Spleen (tissue), 7 donors: ENCODE measurements around a stretch of chr3.

DNA sequence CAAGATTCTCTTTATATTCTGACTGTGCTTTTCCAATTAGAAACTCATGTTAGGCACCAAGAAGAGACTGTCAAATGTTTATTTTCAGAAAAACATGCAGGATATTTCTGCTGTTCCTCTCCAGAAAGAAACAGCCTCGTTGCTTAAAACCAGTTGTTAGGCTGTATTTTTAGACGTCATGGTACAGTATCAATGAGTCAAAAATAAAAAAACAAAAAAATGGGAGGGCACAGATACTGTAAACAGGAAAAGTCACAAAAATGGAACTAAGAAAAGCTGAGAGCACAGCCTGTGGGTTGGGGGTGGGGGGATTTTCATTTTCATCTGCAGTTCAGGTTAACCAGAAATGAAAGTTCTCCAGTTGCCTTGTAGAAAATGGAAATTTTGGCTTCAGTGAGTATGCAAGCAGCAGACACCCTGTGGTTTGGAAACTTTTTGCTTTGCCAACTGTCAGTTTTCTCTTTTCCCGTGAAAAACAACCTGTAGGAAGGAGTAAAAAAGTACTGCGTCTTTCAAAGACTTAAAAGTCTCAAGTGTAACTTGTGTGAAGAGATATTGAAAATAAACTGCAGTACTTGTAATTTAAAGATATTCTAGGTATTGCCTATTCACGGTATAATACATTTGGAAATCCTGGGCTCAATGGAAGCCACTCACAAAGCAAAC, 59.0 kb downstream of the FRMD4B start:
- PRO-cap, 4 experiments: peak in 2 of 4 experiments; most common plus-strand start position 371 of the sequence (in 1); most common minus-strand start position 120 of the sequence (in 2)
- RAMPAGE, long total RNA, 4 experiments: no peak in any of the 4 experiments

- PRO-cap, 4 experiments: no peak in any of the 4 experiments
- RAMPAGE, long total RNA, 4 experiments: no peak in any of the 4 experiments
Measured at GRCh38 chr3:69936442-69936954, 197.2 kb downstream of the MITF start.

DNA sequence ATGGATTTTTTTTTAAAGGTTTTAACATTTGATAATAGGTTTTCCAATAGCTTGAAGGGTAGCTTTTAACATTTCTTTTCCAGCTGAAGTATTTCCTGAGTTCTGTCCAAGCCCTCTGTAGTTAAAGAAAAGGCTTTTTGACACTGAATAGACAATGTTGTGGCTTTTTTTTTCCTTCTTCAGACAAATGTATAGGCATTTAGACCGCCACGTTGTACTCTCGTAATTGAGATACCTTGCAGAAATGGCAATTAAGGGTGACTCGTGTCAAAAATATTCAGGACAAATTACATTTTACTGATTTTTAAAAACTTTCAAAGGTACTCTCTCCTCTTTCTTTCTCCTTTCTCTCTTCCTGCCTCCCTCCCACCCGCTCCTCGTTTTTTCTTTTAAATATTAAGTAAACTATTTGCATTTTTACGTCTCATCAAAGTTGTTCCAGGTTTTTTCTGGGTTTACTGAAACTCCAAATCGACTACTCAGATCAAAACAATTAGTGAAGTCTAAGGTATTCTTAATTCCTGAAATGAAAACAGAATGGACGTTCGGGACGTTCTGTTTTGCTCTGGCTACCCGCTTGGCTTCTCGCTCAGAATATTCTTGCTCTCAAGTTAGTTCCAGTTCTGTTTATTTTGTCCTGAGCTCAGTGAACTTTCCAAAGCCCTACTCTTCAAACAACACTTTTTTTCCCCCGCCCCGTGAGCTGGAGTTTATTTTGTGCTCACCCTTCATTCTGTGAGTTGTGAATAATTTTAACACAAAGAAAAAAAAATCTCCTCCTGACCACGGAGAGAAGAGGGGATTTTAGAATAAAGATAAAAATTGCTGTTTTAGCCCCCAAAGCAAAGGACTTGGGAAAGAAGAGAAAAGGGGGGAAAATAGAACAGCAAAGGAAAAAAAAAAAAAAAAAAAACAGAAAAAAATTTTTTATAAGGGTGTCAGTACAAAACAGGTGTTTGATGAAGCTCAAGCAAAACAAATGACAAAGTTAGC, 240.4 kb downstream of the MDFIC2 start:
- PRO-cap, 4 experiments: no peak in any of the 4 experiments
- RAMPAGE, long total RNA, 4 experiments: no peak in any of the 4 experiments

- PRO-cap, 4 experiments: no peak in any of the 4 experiments
- RAMPAGE, long total RNA, 4 experiments: no peak in any of the 4 experiments
Measured at GRCh38 chr3:70981504-70982137, 601.9 kb downstream of the FOXP1 start.

DNA sequence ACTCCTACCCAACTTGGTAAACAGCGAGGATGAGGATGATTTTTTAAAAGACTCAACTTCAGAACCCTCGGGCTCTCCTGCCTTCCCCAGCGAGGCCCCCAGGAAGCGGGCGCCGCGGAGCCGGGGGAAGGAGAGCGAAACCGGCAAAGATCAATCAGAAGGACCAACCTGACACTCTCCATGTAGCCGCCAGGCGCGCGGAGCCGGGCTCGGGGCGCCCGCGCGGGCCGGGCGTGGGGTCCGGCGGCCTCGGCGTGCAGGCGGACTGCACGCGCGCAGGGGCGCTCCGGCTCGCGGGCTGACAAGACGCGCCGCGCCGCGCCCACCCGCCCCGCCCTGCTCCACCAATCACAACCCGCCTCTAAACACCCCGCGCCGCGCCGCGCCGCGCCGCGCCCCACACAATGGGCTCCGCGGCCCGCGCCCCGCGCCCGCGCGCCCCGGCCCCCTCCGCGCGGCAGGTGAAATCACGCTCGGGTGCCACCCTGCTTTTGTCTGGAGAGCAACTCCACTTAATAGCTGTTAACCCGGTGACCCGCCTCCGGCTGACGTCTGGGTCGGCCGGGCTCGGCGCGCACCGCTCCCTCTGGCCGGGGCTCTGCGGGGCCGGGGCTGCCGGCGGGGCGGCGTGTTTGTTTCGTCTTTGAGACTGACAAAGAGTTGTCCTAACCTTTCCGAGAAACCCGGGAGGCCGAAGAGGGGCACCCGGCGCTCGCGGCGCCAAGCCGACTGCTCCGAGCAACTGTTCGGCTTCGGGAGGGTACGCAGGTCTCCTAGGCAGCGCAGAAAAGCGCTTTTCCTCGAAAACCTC, 518.7 kb downstream of the FOXP1 start:
- PRO-cap, 4 experiments: peak in 4 of 4 experiments; most common plus-strand start position 548 of the sequence (in 3); most common minus-strand start position 277 of the sequence (in 4)
- RAMPAGE, long total RNA, 4 experiments: no peak in any of the 4 experiments

- PRO-cap, 4 experiments: no peak in any of the 4 experiments
- RAMPAGE, long total RNA, 4 experiments: no peak in any of the 4 experiments
Measured at GRCh38 chr3:71089246-71089762, 494.2 kb downstream of the FOXP1 start.

- PRO-cap, 4 experiments: no peak in any of the 4 experiments
- RAMPAGE, long total RNA, 4 experiments: no peak in any of the 4 experiments
Measured at GRCh38 chr3:71100669-71101362, 482.7 kb downstream of the FOXP1 start.

DNA sequence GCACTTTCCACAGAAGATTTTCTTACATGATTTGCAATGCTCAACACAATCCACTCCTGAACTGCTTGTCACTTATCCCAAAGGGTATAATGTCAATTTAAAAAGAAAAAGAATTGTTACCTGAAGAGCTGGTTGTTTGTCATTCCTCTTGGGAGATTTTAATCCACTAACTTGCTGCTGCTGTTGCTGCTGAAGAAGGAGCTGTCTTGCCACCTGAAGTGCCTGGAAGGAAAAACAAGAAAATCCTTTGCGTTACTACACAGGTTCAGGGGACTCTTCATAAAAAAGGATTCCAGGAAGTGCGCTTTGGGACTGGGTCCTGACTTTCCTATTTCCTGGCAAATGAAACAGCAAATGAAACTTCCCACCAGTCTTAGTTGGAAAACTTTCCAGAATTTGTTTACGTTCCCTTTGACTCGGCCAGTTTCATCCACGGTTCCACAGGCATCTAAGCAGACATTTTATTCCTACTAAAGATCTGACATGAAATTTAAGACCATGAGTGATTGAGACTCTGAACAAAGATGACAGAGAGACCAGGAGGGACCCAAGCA, 471.0 kb downstream of the FOXP1 start:
- PRO-cap, 4 experiments: no peak in any of the 4 experiments
- RAMPAGE, long total RNA, 4 experiments: no peak in any of the 4 experiments

GRCh38 chr3:71117479-71118790, 465.6 kb downstream of the FOXP1 start:
- PRO-cap, 4 experiments: no peak in any of the 4 experiments
- RAMPAGE, long total RNA, 4 experiments: no peak in any of the 4 experiments

DNA sequence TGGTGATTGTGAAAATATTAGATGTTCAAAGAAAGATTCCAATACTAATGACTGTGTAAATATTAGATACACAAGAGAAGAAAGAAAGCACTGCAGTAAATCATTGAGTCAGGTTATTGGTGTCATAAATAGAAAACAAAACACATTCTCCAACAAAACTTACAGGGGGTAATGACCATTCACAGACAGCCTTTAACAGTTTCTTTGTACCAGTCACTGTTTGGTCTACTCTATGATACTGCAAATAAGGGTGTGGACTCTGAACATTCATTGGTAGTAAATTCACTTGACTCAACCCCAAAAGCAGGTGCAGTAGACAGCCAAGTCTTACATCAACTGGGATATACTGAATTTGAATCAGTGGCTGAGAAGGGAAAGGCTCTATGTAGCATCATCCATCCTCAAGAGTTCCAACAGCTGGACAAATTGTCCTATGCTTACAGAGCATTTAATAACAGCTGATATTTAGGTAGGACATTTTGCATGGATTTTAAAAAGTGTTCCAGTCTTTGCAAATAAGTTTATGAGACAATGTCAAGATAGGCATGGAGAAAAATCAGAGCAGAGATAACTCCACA, 463.5 kb downstream of the FOXP1 start:
- PRO-cap, 4 experiments: no peak in any of the 4 experiments
- RAMPAGE, long total RNA, 4 experiments: no peak in any of the 4 experiments

- PRO-cap, 4 experiments: no peak in any of the 4 experiments
- RAMPAGE, long total RNA, 4 experiments: no peak in any of the 4 experiments
Measured at GRCh38 chr3:71137000-71137971, 446.2 kb downstream of the FOXP1 start.

- PRO-cap, 4 experiments: peak in 4 of 4 experiments; most common plus-strand start chr3:71417133 (in 3); most common minus-strand start chr3:71416928 (in 1)
- RAMPAGE, long total RNA, 4 experiments: no peak in any of the 4 experiments
Measured at GRCh38 chr3:71416703-71417451, 166.7 kb downstream of the FOXP1 start.

DNA sequence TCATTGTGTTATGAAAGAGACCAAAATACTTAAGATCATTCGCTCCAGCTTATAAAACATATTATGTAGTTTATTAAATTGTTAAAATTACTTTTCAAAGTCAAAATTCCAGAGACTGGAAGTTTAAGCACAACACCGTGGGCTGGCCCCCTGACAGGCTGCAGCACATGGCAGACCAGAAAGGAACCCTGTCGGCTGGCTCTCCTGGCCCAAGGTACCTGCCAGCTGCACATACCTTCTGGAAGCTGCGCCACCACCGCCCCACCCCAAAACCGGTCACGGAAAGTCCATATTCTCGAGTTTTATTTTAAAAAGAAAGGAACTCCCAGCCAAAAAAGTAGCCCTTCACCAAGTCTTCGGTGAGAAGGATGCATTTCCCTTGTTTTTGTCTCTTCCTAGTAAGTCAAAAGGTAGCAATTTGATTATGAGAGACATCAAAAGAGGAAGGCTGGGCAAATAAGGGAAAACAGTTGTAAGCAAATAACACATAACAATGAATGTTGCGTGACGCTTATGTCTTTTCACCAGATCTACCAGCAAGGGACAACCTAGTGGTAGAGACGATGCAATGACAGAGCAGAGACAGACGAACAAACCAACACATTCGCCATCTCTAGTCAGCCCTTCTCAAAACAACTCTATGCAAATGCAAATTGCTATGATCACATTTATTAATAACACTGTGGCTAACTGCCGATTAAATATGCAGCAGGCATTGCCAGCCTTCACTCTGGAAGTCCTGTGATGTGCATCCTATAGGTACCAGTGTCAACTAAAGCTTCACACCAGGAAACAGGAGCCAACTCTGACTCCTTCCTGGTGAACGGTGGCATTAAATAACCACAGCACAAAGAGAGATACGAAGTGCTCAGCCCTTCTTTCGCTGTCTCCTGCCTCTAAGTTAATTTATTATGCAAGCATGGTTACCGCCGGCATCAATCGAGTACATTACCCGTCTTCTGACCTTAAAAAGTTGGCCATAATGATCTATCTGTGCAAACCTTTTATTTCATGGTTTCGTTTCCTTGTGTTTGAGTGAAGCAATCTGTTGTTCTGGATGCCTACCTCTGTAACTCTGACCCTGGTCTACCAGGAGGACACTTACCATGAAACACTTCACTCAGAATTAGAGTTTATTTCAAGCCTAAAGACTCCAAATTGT, 94.3 kb downstream of the FOXP1 start:
- PRO-cap, 4 experiments: peak in 3 of 4 experiments; most common plus-strand start position 557 of the sequence (in 3); most common minus-strand start position 389 of the sequence (in 1)
- RAMPAGE, long total RNA, 4 experiments: no peak in any of the 4 experiments

- PRO-cap, 4 experiments: no peak in any of the 4 experiments
- RAMPAGE, long total RNA, 4 experiments: no peak in any of the 4 experiments
Measured at GRCh38 chr3:71579470-71579794, 4.1 kb downstream of the FOXP1 start.

GRCh38 chr3:71725663-71726148, 504 bp upstream of the EIF4E3 start:
- PRO-cap, 4 experiments: no peak in any of the 4 experiments
- RAMPAGE, long total RNA, 4 experiments: no peak in any of the 4 experiments

GRCh38 chr3:72008556-72009029, 223.6 kb upstream of the PROK2 start:
- PRO-cap, 4 experiments: no peak in any of the 4 experiments
- RAMPAGE, long total RNA, 4 experiments: no peak in any of the 4 experiments

DNA sequence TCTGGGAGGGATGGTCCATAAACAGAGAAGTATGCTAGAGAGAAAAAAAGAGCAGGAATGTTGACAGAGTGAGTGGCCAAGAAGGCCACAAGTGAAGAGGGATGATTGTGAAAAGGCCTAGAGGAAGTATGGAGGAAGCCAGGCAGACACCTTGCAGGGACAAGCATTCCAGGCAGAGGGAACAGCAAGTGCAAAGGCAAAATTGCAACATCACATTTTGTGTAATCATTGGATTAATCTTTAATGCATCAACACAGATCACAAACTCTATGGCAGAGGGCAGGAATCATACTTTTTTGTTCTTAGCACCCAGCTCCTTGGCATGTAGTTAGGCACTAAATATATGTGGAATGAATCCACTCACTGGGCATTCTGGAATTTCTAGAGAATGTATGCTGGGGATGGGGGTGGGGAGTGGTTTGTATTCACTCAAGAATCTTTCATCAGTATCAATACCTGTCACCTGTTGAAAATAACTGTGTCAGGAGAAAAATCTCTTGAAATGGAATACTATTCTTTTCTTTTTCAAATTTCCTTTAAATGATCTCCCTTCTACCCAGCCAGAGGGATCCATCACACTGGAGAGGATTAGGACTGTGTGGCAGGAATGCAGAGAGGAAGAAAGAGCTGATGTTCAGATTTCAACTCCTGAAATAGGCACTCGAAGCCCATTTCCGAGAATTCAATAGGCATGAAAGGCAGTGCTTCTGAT, 312.2 kb upstream of the PROK2 start:
- PRO-cap, 4 experiments: no peak in any of the 4 experiments
- RAMPAGE, long total RNA, 4 experiments: no peak in any of the 4 experiments

GRCh38 chr3:72144777-72145245, 359.9 kb upstream of the PROK2 start:
- PRO-cap, 4 experiments: no peak in any of the 4 experiments
- RAMPAGE, long total RNA, 4 experiments: no peak in any of the 4 experiments

- PRO-cap, 4 experiments: no peak in any of the 4 experiments
- RAMPAGE, long total RNA, 4 experiments: no peak in any of the 4 experiments
Measured at GRCh38 chr3:72255730-72256620, 471.0 kb upstream of the PROK2 start.

- PRO-cap, 4 experiments: no peak in any of the 4 experiments
- RAMPAGE, long total RNA, 4 experiments: no peak in any of the 4 experiments
Measured at GRCh38 chr3:72443585-72444690, 404.3 kb downstream of the SHQ1 start.